ENCODE results near the genes NAV1 and SHISA4.

GRCh38 chr1:201455681-201456146, 13.3 kb downstream of the PHLDA3 start:
- PRO-cap = no peak
- RAMPAGE, long total RNA, 2 experiments = no peak in any of the 2 experiments

DNA sequence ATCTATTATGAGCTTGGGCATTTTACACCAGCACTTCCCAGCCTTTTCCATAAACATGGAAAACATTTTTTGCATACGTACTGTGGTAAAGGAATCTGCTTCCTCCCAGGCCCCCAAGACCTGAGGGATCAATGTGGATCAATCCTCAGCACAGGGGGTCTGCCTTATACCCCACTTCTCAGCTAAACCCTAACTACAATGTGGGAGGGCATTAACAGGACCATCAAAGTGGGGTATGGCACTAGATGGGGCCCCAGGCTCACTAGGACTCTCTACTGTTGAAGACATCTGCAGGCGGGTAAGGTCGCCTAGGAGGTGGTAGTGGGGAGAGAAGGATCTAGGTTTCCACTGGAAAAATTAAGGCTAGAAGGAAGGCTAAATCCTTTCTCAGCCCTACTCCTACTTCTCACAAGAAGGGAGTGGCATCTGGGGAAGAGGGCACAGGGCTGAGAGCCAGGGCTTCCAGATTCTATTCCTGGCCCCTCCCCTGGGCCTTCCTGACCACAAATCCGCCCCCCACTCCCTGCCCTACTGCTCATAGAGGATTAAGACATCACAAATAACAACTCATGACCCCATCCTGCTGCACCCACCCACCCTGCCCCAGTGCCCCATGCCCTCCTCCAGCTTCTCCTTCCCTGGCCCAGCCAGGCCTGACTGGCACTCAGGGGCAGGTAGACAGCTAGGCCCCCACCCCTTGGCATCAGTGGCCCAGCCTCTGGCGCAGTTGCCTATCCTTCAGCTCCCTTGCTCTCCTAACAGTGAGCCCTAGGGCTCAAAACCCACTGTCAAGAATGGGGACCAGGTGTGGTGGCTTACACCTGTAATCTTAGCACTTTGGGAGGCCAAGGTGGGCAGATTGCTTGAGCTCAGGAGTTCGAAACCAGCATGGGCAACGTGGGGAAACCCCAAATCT, 2.5 kb downstream of the PHLDA3 start:
- PRO-cap = bidirectional peak, plus-strand start at position 565 of the sequence, minus-strand start at position 410 of the sequence
- RAMPAGE, long total RNA, 2 experiments = no peak in any of the 2 experiments

DNA sequence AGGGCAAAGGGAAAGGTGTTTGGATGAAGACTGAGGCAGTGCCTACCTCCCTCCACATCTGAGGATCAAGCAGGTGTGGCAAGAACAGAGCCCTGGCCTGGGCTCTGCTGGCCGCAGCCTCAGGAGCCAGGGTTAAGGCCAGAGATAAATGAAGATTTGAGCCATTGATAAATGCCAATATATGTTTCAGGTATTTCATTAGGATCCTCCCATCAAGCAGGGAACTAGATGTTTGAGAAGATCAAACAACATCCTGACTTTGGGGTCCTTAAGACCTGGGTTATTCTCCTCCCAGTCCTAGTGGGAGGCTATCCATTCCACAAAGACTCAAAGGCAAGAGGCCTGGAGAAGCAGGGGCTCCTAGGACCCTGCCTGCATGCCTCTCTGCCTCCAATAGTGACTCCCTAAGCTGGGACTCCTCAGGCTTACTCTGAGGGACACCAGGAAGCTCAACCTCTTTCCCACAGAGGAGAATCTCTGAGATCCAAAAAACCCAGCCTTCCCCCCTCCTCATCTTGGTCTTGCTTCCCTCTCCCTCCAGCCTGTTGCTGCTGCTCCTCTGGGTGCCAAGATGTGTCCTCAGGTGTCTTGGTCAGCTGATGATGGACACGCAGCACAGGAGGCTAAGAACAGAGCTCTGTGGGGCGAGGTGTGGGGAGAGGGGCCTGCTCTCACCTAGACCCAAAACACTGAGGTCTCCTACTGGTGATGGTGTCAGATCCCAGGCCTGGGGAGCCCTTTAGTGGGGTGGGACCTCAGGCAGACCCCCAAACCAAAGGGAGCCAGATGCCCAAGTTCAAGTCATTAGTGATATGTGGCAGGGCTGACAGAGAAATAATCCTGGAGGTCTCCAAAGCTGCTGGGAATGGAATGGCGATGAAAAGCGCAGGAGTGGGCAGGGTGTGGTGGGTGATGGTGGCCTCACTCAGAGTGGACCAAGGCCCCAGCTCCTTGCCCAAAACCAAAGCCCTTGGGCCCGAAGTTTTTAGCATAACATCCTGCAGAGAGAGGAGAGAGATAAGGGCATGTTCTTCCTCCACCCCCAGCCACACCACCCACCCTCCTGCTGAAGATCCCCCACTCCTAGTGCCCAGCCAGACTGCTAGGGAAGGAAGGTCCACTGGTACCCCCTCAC, 15.2 kb upstream of the PHLDA3 start:
- PRO-cap = no peak
- RAMPAGE, long total RNA, 2 experiments = no peak in any of the 2 experiments

- PRO-cap = no peak
- RAMPAGE, long total RNA, 2 experiments = no peak in any of the 2 experiments
Observed at GRCh38 chr1:201498411-201498776, 8.5 kb downstream of the CSRP1 start.

GRCh38 chr1:201505120-201505845, 1.6 kb downstream of the CSRP1 start:
- PRO-cap = bidirectional peak, plus-strand start at chr1:201505667, minus-strand start at chr1:201505577
- RAMPAGE, long total RNA, 2 experiments = no peak in any of the 2 experiments

GRCh38 chr1:201514271-201515070, 7.5 kb upstream of the CSRP1 start:
- PRO-cap = no peak
- RAMPAGE, long total RNA, 2 experiments = no peak in any of the 2 experiments

DNA sequence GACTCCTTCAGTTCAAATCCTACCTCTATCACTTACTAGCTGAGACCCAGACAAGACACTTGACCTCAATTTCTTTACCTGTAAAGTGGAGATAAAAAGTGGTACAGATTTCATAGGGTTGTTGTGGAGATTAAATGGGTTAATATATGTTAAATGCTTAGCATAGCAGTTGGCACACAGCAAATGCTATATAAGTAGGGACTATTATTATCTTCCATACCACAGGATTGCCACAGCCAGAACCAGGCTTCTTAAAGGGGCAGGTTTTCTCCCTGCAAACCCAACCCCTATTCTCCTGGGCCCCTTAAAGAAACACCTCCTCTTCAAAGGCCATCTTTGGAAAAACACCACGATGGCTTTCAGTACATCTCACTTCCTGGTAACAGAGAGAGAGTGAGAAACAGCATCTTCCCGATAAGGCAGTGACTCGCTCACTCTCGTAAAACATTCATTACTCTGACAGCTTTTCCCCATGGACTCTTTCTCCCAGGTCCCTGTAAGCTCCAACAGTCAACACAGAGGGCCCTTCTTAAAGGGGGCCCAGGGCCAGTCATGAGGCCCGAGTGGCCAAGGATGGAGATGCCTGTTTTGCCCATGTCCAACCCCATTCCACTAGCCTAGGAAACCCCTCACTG, 3.9 kb upstream of the NAV1 start:
- PRO-cap = no peak
- RAMPAGE, long total RNA, 2 experiments = no peak in any of the 2 experiments

DNA sequence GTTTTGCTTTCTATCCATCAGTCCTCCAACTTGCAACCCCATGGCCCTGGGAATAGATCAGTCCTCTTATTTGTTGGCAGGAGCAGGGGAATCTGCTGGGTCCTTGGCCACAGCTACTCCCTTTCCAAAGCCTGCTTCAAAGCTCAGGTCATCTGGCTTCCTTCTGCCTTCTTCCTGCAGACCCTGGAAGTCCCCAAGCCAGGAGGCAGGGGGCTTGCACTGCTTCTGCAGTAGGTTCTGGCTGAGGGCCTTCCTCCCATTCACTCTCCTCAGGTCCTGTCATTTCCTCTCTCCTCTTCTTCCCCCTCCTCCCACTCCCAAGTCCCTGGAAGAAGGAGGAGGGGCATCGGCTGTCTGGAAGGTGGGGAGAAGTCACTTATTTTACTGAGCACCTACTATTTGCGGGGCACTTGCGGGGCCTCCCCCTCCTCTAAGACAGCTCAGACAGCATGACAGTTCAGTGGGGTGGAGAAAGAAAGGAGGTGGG, 785 bp upstream of the NAV1 start:
- PRO-cap = no peak
- RAMPAGE, long total RNA, 2 experiments = no peak in any of the 2 experiments

DNA sequence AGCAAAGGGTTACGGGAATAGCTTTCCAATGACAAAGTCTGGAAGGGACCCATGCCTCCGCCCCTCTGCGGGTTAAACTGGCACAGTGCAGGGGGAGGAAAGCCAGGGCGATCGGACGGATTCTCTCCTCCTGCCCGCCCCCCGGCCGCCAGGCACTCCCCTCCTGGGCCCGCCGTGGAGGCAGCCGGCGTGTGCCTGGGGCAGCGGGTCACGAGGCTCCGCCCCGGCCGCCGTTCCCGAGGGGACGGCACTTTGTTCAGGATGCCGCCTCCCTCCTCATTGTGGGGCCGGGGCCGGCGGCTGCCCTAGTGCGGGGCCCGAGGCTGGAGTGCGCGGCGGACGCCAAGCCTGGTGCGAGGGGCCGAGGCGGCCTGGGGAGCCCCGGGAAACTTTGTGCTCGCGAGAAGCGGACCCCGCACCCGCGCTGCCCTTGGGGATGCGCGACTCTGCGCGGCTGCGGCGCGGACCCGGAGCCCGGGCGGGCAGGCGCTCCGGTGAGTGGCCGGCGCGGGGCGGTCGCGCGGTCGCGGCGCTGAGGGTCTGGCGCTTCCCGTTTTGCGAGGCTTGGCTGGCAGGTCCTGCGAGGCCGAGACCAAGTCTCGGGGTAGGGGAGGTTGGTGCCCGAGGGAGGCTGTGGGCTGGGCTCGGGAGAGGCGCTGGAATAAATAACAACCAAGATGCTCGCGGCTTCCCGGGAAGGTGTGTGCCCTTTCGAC, at the start of gene NAV1:
NAV1 (plus strand) TSS at position 279 of the 716 bp plus-strand sequence.
- PRO-cap = bidirectional peak, plus-strand start at position 279 of the sequence, minus-strand start outside the sequence; bidirectional peak, plus-strand start at position 497 of the sequence, minus-strand start at position 542 of the sequence
- RAMPAGE, long total RNA, 2 experiments = no peak in any of the 2 experiments

DNA sequence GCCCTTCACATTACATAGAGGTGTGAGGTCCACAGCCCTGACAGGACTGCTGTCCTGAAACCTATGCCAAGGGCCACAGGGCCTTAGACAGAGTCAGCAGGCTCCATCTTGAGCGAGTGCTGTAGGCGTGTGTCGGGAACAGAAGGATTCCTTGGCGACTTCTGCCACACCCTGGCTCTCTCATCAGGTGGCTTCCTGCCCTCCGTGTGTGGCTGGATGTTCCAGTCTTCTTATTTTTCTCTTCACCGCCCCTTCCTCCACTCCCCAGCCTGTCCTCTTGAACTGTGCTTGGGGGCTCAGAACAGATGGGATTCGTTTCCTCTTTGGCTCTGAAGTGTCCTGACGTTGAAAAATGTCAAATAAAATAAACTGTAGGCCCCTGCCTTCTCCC, 104.4 kb upstream of the IPO9 start:
- PRO-cap = no peak
- RAMPAGE, long total RNA, 2 experiments = no peak in any of the 2 experiments

DNA sequence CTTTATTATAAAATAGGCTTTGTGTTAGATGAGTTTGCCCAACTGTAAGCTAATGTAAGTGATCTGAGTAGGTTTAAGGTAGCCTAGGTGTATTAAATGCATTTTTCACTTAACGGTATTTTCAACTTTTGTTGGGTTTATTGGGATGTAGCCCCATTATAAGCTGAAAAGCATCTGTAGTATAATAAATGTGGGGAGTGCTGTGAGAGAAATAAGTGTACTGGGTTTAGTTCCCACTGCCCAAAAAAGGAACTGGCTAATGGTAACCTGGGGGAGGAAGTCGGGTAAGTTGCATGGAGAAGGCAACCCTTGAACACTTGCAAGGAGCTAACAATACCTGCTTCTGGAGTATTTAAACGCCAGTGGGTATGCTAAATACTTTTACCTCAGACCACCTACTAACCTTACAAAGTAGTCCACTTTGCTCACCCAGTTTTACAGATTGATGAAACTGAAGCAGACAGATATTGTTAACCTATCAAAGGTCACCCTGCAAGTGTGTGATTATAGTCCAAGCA, 7.8 kb upstream of the SHISA4 start:
- PRO-cap = no peak
- RAMPAGE, long total RNA, 2 experiments = no peak in any of the 2 experiments

DNA sequence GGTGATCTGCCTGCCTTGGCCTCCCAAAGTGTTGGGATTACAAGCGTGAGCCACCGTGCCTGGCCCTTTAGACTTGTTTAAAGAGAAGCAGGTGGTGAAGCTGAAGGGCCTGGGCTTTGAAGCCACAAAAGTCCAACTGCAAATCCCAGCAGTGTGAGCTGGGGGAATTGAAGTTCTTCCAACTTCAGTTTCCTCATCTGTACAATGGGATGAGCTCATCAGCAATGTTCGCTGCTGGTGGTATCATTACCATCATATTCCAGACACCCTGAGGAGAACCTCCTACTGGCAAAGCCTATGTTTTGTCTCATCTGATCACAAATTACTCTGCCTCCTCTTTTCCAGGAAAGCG, 2.5 kb upstream of the SHISA4 start:
- PRO-cap = no peak
- RAMPAGE, long total RNA, 2 experiments = no peak in any of the 2 experiments

GRCh38 chr1:201888066-201889210, at the start of gene SHISA4:
Gene SHISA4, plus strand, starts transcription at chr1:201888898.
- PRO-cap = bidirectional peak, plus-strand start at chr1:201888679, minus-strand start at chr1:201888472; unidirectional peak, plus-strand start at chr1:201888870
- RAMPAGE, long total RNA, 2 experiments = no peak in any of the 2 experiments

DNA sequence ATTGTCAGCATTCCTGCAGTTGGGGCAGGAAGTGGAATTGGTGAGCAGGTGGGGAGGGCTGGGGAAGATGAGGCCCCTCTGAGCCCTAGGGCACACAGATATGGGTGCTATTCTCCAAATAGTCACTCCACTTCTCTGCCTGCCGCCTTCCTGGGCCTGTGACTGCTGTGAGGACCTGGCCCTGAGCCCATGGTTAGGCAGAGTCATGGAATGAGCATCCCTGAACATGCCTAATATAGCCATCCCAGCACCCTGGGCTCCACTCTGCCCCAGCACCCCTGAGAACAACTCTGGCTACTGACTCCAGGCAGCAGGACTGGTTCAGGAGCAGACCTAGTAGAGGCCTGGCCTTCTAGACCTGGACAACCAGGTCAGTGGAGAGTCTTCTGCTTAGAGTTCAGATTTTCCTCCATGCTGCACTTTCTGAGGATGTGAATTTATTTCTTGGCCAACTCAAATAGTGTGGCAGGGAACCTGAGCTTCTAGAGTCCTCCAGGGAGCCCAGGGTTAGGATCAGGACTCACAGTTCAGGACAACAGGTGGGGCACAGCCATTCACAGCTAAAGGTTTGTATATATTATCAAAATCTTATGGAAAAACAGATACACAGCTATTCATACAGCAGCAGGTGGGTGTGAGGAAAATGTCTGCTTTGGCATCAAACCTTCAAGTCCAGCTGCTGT, 8.5 kb downstream of the SHISA4 start:
- PRO-cap = no peak
- RAMPAGE, long total RNA, 2 experiments = no peak in any of the 2 experiments

DNA sequence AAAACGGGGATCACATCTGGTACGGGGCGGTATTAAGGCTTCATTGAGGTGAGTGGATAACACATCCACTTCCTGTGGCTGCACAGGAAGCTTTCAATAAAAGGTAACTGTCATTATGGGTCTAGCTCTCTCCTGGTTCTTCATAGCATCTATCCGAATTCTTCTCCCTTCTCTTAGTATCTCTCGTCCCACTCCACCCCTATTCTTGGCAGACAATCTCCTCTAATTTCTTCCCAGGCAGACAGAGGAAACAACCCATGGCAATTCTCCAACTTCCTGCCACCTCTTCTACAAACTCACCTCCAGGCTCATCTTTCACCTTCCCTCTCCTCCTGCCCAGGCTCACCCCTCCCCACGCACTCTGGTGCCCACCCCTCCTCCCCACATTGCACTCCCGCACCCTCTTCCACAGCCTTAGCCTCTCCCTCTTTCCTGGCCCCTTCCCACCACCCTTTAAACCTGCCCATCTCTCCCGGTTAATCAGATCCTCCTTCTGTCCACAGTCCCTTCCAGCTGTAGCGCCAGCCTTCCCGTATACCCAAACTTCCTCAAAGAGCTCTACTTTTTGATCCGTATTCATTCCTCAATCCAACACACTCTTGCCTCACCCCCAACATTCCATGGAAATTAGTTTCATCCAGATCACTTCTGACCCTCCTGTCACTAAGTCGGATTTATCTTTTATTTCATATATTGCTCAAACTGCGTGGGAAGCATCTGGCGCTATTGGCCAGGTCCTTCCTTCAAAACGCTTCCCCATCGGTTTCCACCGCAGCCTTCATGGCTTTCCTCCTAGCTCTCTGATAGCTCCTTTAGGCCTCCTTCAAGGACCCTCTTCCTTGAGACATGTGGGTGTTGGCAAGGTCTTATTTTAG, 25.9 kb downstream of the SHISA4 start:
- PRO-cap = no peak
- RAMPAGE, long total RNA, 2 experiments = no peak in any of the 2 experiments

- PRO-cap = no peak
- RAMPAGE, long total RNA, 2 experiments = no peak in any of the 2 experiments
Observed at GRCh38 chr1:201934497-201935002, 11.8 kb downstream of the LMOD1 start.

- PRO-cap = no peak
- RAMPAGE, long total RNA, 2 experiments = no peak in any of the 2 experiments
Observed at GRCh38 chr1:201982074-201982432, 395 bp upstream of the RNPEP start.

DNA sequence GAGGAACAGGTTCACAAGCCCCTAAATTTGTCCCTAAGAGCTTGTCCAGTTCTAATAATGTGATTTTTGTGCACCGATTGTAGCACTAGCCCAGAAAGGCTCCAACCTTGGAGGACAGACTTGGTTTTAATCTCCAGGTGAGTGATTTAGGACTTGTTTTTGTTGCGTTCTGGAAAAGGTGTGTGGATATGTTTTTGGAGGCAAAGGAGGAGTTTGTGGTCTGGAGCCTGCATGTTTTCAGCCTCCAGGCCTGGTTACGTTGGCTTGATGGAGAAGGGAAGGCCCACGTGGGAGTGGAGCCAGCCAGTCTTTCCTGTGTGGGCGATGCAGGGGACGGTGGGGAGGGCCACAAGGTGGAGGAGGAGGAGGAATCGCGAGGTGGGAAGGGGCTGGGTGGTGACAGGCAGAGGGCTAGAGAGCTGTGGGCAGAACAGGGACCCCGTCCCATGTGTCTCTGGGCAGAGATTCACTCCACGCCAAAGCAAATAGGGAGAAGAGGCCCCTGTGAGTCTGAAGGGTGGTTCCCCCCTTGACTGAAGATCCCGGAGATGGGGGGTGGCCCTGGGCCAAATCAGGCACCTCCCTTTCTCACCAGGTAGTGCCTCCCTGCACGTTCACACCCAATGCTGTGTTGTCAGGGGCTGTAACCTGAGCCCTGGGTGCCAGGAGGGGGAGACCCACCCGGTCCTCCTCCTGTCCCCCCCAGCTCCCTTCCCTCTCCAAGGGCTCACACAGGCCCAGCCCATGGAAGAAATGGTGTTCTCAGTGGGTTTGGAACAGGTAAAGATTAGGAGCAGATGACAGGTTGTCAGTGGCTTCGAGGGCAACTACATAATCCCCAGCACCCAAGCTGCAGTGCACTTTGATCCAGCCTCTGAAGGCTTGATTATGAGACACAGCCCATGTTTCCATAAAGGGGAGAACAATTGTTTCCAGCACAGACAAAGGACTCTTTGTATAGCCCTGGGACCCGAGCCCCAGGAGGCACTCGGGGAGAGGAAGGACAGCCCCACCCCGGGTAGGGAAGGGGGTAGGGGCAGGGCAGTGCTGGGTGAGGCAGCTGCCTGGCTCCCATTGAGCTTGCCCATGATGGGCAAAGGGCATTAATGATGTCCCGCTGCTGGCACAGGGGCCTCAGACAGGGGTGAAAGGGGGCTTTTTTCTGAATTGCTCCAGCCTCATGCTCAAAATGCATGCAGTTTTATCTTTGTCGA, 37.8 kb upstream of the GPR37L1 start:
- PRO-cap = no peak
- RAMPAGE, long total RNA, 2 experiments = no peak in any of the 2 experiments

DNA sequence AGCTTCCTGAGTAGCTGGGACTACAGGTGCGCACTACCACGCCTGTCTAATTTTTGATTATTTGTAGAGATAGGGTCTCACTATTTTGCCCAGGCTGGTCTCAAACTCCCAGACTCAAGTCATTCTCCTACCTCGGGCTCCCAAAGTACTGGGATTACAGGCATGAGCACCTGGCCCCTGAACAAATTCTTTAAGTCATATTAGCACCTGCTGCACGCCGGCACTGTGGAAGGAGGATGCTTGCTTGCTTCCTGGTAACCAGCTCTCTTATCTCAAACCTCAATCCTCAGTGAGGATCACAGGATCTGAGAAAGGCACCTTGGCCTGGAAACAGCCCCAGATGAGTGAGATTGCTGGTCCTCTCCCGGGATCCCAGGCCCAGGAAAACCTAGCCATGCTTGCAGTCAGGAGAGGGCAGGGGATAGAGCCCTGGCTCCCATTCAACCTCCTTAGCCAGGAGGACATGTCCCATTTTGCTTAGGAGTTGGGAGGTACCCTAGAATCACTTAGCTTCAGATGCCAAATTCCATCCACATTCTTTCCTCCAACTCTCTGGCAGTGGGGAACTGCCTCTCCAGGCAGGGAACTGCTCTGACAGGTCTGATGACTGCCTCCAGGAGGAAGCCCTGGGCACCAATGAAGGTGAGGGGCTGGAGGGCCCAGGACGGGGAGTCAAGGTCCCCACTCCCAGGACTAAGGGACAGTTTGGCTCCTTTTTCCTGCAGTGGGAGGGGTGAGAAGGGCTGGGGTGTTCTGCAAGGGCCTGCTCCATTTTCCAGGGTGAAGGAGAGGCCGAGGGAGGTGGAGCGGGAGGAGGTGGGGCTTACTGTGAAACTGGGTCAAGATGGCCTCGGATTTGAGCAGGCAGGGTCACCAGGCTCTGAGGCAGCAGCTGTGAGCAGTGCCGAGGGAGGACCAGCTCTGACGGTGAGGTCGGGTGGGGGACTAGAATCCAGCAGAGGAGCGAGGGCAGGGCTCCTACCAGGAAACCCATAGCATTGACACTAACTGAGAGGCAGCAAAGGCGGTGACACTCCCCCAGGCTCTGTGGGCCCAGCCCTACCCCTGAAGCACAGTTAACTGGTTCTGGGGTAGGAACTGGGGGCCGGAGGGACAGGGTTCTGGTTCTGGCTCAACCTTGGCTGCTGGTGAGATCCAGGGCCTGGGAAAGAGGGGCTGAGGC, 9.5 kb downstream of the GPR37L1 start:
- PRO-cap = unidirectional peak, plus-strand start at position 832 of the sequence
- RAMPAGE, long total RNA, 2 experiments = no peak in any of the 2 experiments

GRCh38 chr1:202137771-202138762, 6.5 kb downstream of the ARL8A start:
- PRO-cap = no peak
- RAMPAGE, long total RNA, 2 experiments = start-site peak on the minus strand in 1 of 2 experiments, at chr1:202138403-202138447 at its widest, 6 reads per replicate

Measured in lower leg skin (tissue), 2 donors.